ENCODE results near the gene RIC8B.

DNA sequence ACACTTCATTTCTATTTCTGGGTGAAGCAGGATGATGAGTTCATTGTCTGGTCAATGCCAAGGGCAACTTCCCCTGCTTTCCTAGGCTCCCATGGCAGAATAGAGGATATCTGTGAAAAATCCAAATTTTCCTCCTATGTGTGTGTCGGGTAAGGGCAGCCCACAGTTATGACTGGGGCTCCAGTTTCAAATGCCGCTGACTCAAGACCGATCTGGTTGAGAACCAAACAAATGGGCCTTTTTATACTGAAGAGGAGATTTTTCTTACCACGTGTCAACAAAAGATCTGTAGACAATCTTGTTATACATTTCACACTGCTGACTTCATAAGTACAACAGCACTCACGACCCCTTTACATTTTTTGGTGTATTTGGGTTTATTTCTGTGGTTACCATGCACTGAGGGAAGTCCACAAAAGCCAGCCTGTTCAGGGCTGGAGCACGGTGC, 120.9 kb downstream of the CHST11 start:
- PRO-cap = no peak

DNA sequence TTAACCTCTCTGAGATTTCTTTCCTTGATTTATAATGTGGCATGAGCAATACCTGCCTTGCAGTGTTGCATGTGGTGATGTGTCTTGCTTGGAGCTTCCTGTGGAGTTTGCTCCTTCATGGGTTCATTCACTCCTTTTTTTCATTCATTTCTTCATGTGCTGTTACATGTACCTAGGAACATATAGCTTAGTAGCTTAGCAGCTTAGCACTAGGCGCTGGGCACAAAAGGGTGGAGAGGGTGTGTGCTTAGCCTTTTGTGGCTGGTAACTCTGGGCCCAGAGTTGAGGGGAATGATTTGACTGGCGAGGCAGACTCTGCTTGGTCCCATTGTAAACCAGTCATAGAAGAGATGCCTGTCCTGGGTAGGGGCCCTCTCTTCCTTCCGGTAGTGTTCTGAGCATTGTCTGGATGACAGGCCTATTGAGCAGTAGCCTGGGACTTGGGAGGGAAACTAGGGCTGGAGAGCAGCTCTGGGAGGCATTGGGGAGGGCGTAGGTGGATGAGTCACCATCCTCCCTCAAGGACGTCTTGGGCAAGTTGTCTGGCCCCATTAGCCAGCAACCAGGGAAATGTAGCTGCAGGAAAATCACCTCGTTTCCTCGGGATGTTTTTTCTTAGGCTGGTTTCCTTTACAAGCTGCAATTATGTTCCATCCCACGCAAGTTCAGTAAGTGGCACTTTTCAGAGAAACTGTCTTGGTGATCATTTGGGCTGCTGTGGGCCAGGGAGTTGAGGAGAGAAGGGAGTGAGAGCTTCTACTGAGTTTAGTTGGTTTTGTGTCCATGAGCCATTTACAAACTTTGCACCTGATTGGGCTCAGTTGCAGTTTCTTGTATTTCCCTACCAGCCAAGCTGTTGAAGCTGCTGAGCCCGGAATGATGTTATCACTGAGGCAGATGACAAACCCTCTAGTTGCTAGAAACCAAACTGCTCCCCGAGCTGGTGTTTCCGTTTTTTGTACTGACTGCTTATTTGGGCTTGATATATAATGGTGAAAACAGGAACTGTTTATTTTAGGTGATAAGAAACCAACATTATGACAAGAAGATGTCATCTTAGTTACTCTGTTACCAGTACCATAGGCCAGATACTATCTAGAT, 147.4 kb downstream of the CHST11 start:
- PRO-cap = no peak

DNA sequence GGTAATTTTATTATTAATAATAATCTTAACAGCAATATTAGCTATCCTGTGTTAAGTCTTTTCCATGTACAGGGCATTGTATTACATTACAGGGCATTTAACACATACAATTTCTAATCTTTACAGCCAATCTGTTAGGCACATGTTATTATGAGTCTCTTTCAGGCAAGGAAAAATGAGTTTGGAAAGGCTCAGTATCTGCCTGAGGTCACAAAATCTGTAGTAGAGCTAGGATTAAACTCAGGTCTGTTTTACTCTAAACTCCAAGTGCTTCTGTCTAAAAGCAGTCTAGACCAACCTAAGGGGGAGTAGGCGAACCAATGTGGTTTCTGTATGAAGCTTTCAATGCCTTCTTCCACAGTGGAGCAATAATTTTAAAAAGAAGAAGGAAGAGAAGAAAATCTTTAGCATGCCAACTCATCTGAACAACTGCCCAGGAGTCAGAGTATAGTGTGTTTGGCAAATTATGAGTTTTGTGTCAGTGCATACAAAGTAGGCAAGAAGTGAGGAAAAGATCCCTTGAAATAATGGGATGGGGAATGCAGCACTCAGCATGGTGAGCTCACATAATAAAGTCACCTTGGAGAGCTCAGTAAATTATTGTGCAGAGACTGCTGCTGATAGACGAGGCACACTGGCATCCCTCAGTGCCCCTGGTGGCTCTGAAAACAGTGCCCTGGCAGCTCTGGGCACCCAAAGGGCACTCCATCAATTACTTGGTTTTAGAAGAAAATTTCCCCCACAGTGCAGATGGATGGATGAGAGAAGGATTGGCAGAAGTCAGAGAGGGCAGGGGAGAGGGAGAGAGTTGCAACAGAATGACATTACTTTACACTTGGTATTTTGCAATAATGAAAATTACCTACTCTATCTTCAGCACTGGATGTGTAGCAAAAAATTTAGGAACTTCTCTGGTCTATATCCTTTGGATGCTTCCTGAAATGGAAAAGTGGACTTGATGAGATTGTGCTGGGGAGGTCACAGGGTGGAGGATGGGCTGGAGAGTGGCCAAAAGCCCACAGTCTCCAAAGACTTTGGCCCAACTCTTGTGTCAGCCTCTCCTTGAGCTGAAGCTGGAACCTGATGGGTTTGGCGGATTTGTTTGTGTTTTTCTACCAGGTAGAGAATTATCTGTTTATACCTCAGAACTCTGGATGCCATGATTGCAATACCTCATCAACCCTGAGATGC, 192.9 kb downstream of the CHST11 start:
- PRO-cap = no peak

DNA sequence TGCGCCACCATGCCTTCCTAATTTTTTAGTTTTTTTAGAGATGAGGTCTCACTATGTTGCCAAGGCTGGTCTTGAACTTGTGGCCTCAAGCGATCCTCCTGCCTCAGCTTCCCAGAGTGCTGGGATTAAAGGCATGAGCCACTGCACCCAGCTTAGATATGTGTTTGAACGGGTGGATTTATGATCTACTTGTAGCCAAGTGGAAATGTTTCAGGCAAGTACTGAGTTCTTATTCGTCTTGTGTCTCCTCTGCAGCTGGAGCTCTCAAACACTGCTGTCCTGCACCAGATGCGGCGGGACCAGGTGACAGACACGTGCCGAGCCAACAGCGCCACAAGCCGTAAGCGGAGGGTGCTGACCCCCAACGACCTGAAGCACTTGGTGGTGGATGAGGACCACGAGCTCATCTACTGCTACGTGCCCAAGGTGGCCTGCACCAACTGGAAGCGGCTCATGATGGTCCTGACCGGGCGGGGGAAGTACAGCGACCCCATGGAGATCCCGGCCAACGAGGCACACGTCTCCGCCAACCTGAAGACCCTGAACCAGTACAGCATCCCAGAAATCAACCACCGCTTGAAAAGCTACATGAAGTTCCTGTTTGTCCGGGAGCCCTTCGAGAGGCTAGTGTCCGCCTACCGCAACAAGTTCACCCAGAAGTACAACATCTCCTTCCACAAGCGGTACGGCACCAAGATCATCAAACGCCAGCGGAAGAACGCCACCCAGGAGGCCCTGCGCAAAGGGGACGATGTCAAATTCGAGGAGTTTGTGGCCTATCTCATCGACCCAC, 201.2 kb downstream of the SLC41A2 start:
- PRO-cap = no peak

DNA sequence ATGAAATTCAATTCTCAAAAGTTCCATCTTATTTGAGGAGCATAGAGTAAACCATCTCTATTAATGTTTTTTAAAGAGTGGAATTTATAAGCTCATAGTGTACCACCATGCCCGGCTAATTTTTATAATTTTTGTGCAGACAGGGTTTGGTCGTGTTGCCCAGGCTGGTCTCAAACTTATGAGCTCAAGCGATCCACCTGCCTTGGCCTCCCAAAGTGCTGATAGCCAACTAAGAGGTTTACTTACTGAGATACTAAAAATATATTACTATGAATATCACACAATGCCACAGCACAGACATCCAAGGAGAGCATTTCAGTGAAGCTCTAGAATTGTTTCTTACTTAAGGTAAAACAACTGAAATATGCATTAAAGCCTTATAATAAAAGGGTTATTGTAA, 99.5 kb downstream of the SLC41A2 start:
- PRO-cap = no peak

GRCh38 chr12:104904517-104905018, 53.5 kb downstream of the SLC41A2 start:
- PRO-cap = no peak

DNA sequence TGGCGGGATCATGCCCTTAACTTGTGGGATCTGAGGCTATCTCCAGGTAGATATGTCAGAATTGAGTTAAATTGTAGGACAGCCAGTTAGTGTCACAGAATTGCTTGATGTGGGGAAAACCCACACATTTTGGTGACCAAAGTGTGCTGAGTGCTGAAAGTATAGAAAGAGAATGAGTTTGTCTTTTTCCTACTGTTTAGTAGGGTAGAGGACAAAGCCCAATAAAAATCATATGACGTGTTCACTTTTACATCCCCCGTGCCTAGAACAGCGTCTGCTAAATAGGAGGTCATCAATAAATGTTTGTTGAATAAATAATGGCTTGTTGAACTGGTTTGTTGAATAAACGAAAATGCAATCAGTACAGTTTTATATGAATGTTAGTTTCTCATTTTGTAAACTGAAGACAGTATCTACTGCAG, 20.7 kb downstream of the APPL2 start:
- PRO-cap = no peak

DNA sequence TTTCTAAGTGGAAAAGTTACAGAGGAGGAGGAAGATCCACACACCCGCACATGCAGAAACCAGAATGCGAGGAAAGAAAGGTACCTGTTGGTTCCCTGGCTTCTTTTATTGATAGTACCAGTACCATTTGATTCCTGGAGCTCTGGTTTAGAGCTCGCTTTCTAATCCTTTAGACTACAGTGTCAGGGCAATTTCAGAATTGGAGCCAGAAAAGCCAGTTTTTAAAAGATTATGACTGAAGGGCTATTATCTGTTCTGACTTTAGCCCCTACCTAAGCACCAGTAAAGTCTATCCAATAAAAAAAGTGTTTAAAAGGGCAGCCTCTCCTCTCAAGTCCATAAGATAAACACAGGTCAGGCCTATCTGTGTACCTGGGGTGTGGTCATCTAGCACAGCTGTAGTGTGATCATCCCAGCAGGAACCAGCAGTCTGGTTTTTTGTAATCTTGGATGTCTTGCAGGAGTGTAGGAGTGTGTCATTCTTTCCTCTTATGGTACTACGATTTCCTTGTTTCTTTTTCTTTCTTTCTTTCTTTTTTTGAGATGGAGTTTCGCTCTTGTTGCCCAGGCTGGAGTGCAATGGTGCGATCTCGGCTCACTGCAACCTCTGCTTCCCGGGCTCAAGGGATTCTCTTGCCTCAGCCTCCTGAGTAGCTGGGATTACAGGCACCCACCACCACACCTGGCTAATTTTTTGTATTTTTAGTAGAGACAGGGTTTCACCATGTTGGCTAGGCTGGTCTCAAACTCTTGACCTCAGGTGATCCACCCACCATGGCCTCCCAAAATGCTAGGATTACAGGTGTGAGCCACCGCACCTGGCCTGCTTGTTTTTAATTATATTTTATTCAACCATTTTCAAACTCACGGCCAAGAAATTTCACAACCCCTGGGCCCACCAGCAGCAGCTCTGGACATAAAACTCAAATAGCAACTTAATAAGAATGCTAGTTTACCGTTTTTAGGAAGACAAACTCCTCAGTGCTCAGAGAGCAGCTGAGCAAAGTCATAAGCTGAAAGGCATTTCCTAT, 6.4 kb downstream of the APPL2 start:
- PRO-cap = no peak

DNA sequence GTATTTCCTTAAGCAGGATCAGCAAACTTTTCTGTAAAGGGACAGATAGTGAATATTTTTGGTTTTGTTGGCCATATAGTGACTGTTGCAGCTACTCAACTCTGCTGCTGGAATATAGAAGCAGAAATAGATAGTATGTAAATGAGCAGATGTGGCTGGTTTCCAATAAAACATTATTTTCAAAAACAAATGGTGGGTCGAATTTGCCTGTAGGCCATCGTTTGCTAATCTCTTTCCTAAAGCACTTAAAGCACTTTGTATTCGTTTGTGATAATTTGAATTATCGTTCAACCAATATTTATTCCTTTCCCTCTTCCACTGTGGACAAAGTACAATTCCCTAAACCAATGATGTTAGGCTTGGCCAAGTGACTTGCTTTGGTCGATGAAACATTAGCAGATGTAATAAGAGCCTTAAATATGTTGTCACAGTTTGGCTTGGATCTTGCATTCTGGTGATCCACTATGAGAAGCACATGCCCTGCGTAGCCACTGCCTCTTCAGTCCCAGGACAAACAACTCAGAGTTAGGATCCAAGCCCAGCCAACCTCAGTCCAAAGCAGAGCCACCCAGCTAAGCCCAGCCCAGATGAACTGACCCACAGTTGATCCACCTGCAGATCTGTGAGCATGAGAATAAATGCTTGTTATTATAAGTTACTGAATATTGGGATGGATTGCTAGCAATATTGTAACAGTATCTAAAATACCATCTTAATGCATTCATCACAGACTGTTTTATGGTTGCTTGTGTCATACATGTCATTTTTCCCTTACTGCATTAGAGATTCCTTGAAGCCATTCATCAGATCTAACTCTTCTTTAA, 8.4 kb upstream of the C12orf75 start:
- PRO-cap = no peak

GRCh38 chr12:105331309-105331744, 836 bp downstream of the C12orf75 start:
- PRO-cap = no peak

DNA sequence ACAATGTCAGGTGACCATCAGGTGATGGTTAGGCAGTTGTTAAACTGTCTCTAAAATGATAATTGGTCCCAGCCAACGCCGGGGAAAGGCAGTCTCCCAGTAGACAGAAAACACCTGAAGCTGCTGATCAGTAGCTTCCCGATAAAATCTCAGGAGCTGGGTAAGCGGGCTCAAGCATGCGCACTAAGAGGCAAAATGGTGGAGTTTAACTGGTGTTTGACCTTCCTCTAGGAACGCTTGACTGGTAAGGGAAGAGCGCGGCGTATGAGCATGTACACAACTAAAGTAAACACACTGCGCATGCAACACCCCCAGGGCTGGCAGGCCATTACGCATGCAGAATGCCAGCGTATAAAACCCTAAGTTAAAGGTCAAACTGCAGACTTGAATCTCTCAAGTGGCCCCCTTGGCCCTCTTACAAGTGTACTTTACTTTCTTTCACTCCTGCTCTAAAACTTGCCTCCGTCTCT, 113.5 kb downstream of the C12orf75 start:
- PRO-cap = no peak

GRCh38 chr12:105485698-105485882, 155.1 kb downstream of the C12orf75 start:
- PRO-cap = no peak

- PRO-cap = bidirectional peak, plus-strand start at chr12:105523399, minus-strand start at chr12:105523176
Observed at GRCh38 chr12:105522974-105523604, 192.6 kb downstream of the C12orf75 start.

DNA sequence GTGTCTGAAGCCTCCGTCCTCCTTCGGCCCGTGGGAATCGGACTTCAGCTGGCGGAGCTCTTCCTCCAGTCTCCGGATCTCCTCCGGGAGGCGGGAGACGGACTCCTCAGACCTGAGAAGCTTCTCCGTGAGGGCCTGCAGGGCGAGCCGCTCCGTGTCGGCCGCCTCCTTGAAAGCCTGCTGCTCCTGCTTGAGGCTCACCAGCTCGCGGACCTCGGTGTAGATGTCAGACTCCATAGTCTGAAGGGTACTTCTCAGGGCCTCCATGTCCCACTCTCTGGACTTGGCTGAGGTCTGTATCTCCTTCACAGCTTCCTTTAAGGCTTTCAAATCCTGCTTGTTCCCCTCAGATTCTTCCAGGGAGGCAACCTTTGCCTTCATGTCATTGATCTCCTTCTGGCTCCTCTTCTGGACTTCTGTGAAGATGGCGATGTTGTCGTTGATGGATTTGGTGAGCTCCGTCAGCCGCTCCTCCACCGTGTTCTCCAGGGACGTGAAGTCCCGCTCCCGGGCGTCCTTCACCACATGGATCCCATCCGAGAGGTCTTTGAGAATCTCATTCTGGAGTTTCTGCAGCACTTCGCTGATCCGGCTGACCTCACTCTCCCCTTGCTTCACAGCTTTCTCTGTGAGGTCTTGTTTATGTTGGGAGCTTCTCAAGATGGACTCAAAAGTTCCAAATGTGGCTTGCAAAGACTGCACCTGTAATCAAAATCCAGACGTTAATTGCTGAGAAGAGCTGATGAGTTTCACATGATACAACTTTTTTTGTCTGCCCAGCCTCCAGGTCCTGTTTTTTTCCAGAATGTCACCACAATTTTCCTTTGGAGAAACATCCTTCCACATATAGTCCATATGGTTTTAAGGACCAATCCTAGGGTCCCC, 7.9 kb downstream of the CKAP4 start:
- PRO-cap = no peak

DNA sequence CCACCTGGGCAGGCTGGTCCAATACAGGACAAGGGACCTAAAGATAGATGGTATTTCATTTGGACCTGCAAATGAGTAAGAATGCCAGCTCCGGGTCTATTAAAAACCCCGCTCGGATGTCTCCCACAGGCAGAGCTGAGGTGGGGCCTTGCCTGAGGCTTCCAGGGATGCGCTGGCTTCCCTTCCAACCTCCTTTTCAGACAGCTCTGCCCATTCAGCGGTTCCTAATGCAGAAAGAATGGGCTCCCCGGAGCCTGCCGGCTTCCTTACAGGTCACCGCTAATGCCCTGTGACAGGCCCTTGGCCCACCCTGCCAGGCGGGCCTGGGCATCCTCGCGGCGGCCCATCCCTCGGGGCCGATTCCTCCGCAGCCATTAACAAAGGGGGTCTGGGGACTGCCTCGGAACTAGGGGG, 1.0 kb downstream of the CKAP4 start:
- PRO-cap = bidirectional peak, plus-strand start at position 128 of the sequence, minus-strand start outside the sequence

DNA sequence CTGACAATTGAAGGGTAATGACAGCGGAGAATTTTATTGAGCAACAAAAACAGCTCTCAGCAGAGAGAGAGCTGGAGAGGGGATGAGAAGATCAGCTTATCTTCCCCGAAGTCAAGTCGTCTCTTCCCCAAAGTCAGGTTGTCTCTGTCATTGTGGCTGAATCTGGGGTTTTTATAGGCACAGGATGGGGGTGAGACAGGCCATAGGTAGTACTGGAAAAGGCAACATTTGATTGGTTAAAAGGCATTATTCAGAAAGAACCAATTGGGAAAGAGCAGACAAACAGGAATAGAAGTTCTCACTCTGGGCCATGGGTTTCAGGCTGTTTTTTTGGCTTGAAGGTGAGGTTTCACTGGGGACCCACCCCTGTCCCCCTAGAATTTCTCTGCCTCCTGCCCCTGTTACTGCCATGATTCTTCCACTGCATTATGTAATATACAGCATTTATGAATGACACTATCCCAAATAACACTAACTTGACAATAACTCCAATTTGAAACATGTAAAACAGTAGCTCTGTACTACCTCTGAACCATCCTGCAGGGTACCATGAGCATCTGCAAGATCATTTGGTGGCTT, 23.0 kb upstream of the TCP11L2 start:
- PRO-cap = no peak

DNA sequence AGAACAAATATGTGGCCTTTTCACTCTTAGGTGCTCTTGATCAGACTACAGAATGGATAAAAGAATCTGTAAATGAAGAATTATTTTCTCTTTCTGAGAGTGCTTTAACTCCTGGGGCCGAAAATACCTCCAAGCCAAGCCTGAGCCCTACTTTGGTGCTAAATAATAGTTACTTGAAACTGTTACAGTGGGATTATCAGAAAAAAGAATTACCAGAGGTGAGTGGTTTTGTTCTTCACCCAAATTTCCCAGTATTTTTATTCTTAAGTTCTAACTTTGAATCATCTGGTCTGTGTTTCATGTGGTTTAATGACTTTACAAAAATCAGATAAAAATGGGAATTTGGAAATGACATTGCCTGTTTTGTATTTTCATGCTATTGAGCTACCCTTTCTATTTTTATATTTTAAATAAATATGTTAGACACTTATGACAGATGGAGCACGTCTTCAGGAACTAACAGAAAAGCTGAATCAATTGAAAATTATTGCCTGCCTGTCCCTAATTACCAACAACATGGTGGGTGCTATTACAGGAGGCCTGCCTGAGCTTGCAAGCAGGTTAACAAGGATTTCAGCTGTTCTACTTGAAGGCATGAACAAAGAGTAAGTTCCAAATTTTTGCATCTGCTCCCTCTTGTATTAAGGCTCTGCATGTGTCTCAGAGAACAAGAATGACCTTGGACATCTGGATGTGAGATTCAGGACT, 21.8 kb upstream of the POLR3B start:
- PRO-cap = no peak

DNA sequence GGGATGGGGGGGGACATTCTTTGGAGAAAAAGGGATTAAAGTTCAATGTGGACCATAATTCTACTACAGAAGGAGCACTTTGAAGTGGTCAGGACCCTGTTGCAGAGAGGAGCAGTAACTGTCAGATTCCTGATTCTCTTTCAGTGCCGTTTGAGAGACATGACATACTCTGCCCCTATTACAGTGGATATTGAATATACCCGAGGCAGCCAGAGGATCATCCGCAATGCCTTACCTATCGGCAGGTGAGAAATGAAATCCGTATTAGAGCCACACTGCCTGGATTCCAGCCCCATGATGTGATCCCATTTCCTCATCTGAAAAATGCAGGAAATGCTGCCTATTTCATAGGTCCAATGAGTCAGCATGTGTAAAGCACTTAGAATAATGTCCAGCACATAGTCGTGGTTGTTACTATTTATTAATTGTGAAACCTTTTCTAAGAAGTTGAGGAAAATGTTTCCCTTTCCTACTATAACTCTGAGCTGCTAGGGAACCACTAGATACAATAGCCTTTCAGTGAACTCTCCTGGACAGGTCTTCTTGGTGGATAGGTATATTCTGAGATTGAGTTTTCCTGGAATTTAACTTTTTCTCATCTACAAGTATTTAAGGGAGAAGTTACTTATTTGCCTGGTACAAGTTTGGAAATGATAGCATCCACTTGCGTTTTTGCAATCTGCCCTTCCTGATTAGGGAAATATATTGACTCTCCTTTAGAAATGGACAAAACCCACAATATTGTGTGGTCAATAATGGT, 12.1 kb downstream of the POLR3B start:
- PRO-cap = no peak

GRCh38 chr12:106477785-106478017, 105.1 kb upstream of the RFX4 start:
- PRO-cap = no peak

DNA sequence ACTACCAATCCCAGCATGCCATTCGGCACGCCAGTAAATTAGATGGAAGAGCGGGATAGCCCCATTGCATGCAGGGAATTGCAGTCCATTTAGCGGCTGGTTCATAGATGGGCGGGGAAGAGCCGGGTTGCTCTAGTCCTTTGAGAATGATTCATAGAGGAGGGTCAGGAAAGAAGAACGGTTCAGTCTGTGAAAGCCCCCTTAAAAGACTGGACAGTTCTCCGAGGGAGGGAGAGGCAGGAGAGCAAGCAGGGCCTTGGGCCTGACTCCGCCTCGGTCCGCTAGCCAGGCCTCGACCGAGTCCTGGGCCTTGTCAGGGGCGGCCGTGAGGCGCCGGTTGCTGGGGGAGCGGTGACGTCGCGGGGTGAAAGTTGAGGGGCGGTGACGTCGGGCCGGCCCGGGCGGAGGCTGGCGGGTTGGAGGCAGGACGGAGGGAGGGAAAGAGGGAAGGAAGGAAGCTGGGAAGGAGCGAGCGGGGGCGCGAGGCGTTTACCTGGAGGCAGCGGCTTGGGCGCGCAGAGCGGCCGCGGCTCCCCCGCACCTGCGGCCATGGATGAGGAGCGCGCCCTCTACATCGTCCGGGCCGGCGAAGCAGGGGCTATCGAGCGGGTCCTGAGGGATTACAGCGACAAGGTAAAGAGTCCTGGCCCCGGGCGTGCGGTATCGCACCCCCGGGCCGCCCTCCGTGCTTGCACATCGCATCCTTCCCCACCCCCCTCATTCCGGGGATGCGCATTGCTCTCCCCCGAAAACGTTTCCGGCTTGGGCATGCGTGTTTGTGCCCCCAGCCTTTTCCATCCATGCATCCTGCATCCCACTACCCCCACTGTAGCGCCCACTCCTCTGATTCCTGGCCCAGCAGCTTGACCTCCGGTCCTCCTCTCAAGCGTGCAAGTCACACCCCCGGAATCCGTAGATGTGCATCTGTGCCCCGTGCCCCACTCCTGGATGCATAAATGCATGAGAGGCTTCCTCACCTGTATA, at the start of gene RIC8B:
RIC8B (plus strand) TSS at position 486 of the 984 bp plus-strand sequence.
- PRO-cap = bidirectional peak, plus-strand start at position 154 of the sequence, minus-strand start outside the sequence; bidirectional peak, plus-strand start at position 425 of the sequence, minus-strand start at position 312 of the sequence

Measured in left ventricle myocardium (tissue), 1 donor.